ENCODE data around the gene SLC9A3.

DNA sequence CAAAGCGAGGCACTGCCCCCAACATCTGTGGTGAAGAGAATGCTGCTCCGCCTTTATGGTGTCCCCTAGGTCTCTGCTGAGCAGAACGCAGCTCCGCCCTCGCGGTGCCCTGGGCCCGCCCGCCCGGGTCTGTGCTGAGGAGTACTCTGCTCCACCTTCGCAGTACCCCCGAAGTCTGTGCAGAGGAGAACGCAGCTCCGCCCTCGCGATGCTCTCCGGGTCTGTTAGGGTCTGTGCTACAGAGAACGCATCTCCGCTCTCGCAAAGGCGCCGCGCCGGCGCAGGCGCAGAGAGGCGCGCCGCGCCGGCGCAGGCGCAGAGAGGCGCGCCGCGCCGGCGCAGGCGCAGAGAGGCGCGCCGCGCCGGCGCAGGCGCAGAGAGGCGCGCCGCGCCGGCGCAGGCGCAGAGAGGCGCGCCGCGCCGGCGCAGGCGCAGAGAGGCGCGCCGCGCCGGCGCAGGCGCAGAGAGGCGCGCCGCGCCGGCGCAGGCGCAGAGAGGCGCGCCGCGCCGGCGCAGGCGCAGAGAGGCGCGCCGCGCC lies 79.7 kb upstream of the PLEKHG4B start:
- PRO-cap, result no peak

DNA sequence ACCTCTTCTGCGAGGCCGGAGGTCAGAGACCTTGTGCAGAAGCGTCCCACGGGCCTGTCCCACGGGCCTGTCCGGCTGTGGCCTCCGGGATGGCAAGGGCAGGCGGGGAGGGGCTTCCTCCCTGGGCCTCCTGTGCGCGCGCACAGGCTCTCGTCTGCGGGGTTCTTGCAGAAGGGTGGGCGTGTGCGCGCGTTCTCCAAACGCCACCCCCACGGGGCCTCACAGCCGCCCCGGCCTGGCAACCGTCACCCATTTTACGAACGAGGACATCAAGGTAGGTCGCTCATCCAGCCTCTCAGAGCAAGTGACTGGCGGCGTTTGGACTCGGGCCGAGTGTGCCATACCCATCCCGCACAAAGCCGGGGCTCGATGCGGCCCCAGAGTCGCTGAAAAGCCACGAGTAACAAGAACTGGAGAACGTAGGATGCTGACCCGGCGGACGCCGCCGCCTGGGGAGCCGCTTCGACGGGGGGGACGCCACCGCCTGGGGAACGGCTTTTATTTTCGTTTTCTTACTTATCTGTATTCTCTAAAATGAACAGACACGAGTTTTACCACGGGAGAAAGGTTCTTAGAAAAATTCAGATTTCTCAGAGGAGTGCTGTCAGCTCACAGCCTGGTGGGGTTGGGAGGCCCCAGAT lies 995 bp downstream of the AHRR start:
- PRO-cap, result no peak

GRCh38 chr5:442139-442993 lies 610 bp upstream of the EXOC3 start:
- PRO-cap, result no peak

DNA sequence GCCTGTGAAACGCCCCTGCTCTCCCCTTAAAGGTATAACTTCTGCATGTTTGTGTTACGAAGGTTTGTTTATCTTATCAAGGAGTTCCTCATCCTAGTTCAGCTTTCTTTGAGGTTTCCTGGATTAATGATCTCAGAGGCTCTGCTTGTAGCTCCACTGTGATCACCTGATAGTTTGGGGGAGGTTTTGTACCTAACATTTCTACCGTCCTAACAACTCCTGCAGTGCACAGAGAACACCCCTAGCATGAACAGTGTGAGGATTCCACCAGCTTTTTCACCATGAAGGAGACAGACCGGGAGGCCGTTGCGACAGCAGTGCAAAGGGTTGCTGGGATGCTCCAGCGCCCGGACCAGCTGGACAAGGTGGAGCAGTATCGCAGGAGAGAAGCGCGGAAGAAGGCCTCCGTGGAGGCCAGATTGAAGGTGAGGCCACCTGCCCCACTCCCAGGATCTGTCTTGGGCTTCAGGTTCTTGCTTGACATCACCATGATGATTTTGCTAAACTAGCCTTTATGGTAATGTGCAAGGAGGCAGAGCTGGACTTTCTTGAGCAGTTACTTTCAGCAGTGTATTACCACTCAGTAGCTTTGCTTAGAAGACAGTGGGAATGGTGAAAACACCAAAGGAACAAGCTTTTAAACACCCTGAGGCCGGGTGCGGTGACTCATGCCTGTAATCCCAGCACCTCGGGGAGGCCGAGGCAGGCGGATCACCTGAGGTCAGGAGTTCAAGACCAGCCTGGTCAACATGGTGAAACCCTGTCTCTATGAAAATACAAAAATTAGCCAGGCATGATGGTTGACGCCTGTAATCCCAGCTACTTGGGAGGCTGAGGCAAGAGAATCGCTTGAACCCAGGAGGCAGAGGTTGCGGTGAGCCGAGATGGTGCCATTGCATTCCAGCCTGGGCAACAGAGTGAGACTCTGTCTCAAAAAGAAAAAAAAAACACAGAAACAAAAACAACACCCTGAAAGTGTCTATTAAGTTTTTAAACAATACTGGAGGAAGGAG lies 3.3 kb downstream of the EXOC3 start:
- PRO-cap, result no peak

- PRO-cap, result no peak
Observed at GRCh38 chr5:447228-447992, 4.4 kb downstream of the EXOC3 start.

- PRO-cap, result no peak
Observed at GRCh38 chr5:448088-448915, 5.3 kb downstream of the EXOC3 start.

- PRO-cap, result no peak
Observed at GRCh38 chr5:472028-472872, 29.3 kb downstream of the EXOC3 start.

DNA sequence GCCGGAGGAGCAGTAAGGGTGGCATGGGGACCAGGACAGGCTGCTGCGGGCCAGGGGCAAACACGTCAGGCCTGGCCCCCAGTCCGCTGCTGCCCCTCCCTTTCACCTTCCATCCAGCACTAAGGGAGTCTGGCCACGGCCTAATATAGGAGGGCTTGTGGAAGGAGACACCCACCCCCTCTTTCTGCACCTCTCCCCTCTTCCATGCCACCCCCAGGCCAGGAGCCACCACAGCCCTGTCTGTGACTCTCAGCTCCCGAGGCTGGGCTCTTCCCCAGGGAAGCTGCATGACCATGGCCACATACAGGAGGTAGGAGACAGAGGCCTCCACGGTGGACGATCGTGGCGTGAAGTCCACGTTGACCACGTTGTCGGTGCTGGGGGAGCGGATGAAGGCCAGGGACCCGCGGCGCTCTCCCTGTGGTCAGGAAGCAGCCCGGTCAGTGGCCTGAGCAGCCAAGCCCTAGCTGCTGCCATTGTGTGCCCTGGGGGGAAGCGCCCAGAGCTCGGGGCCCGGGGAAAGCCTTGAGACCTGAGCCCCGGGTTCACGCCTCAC lies 34.1 kb downstream of the EXOC3 start:
- PRO-cap, result no peak

DNA sequence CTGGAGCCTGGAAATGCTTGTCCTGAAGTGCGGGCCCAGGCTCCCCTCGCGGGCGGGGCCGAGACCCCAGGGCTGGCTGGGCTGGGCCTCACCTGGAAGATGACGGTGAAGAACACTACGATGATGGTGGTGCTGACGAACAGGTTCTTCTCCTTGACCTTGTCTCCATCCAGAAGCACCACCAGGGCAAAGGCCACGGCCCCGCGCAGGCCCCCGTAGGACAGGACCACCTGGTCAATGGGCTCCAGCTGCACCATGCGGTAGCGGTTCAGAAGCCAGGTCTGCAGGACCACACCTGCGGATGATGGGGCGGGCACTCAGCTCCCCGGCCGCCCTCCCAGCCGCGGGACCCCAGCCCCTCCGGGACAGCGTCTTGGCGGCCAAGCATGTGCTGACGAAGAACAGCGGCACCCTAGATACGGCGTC lies 39.5 kb downstream of the EXOC3 start:
- PRO-cap, result no peak

DNA sequence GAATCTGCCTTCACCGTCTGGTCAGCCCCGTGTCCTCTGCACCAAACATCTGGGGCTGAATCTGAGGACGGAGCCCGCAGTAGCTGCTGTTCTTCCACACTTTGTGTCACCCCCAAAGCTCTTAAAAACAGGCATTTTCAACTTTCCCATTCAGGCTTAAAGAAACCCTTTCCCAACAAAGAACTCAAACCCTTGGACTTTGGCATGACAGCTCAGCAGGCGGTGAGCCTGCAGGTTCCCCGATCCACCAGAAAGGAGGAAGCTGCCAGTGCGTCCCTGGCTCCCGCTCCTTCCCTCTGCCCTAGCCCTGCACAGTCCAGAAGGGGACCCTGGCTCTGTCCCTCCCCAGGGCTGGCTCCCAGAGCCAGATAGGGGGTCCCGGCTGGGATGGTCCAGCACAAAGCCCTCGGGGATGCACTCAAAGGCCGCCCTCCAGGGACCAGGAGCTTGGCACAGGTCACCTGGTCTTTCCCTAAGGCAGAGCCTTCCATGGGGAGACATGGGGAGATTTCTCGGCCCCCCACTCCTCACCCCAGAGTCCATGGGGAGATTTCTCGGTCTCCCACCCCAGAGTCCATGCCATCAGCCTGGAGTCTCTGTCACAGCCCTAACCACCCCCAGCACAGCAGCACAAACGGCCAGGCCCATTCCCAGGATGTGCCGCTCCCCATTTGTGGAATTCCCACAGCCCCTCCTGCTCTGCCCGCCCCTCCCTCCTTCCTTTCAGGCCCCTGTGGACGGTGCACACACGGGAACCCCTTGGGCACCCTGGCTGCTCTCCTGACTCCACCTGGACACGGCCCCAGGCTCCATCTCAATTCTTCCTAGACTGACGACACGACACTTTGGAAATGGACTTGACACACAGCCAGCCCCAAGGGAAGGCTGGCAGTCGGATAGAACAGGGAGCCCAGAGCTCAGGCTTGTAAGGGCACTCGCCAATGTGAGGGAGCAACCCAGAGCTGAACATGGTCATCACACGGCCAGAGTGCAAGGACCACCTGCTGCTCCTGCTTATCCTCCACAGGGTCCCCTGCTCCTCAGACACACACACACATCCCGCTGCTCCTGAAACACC lies 9.3 kb downstream of the SLC9A3 start:
- PRO-cap, result no peak

- PRO-cap, result no peak
Observed at GRCh38 chr5:524318-524729, at the start of gene SLC9A3. Gene SLC9A3 (minus strand): TSS chr5:524449.

DNA sequence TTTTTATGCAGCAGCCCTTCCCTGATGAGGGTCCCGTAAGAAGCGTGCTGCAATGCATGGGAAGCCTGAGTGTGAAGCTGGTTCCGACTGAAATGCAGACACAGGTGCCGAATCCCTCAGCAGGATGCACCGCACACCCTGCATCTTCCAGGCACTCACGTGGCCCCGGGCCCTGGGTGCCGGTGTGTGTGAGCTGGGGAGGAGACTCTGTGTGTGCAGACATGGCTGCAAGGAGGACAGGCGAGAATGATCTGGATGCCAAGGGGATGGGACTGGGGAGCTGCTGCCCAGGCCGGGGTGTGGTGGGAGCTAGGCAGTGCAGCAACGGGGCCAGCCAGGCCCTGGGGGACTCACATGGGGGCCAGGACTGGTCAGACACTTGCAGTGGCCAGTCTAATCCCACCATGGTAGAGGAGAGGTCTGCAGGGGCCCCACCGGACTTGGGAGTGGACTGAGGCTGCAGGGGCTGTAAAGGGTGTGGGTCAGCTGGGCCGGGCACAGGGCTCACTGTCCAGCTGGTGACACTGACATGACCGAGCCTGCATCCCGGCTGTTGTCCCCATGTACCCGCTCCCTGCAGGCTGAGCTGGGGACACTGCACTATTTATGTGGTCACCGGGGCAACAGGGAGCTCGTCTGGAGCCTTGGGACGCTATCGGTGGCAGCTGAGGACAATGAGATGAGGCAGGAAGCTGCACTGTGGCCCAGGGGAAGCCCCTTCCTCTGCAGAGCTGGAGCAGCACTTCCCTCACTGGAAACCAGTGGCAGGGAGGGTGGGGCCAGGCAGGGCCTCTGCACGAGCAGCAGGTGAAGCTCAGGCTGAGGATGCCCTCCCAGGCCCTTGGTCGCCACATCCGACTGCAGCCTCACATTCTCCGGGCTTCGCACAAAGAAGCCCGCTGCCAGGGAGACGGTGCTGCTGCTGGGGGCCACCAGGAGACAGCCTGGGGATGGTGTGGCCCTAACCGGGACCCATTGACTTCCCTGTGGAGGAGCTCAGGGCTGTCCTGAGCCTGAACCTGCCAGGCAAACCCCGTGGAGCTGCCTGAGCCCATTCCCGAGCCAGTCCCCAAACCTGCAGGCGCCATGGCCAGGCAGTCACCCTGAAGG lies 26.6 kb downstream of the ZDHHC11B start:
- PRO-cap, result no peak

DNA sequence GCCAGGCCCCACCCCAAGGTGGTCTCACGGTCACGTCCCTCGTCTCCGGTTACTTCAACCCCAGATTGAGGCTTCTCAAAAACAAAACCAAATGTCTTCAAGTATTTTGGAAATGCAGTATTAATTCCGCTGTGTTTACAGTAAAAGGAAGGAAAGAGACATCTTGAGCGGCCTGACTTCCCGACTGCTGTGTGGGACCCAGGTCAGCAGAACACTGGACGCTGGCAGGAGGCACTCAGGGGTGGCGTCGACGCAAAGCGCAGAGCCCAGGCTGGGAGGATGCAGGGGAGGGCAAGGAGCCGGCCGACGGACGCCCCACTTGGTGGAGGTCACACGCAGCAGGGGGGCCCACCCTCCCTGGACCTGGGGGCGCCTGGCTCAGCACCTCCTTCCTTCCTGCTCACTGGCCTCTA lies 19.8 kb downstream of the SLC12A7 start:
- PRO-cap, result no peak

- PRO-cap, result no peak
Observed at GRCh38 chr5:1503084-1504234, 20.3 kb downstream of the LPCAT1 start.

GRCh38 chr5:1522728-1523432 lies 880 bp downstream of the LPCAT1 start:
- PRO-cap, result no peak

DNA sequence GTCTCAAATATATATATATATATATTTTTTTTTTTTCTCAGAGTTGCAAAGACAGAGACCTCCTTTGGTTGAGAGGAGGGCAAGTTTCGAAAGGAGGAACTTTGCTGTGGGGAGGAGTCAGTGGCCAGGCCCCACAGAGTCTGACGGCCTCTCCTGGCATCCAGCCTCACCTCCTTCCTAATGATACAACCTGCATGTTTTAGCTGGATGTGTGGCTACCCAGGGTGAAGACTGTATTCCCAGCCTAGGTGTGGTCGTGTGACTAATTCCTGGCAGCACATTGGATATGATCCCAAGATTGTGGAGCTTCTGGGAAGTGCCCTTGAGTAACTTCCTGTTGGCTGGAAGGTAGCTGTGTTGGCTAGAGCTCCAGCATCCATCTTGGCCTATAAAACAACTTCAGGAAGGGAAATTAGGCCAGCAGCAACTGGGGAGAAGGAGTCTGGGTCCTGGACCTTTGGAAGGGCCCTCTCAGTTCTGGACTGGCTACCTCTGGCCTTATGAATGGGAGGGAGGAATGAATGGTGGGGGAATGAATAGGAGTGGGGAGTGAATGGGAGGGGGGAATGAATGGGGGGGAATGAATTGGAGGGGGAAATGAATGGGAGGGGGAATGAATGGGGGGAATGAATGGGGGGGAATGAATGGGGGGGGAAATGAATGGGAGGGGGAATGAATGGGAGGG lies 19.1 kb upstream of the LPCAT1 start:
- PRO-cap, result no peak

- PRO-cap, result bidirectional peak, plus-strand start at chr5:1594572, minus-strand start at chr5:1594487
Observed at GRCh38 chr5:1594121-1595089, 70.6 kb upstream of the LPCAT1 start.

DNA sequence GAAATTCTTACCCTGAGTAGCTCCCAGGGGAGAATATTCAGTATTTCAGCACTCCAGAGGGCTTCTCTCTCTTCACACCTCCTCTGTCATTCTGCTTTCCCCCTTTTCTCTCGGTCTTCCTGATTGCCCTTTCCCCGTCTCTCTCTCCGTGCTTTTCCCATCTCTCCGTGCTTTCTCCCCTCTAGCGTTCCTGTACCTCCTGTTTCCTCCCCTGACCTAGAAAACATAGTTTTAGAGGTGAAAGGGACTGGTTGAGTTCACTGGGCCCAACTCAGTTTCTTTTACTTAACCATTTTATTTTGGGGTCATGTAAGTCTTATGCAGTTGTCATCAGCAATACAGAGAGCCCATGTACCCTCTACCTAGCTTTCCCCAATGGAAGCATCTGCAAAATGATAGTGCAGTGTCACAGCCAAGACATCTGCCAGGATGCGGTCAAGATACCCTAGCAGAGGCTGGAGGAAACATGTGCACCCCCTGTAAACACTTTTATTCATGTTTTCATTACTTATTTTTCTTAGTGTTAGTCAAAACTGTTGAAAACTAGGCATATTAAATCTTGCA lies 76.6 kb upstream of the LPCAT1 start:
- PRO-cap, result unidirectional peak, minus-strand start at position 142 of the sequence

- PRO-cap, result no peak
Observed at GRCh38 chr5:1883618-1884082, 925 bp upstream of the IRX4 start.

- PRO-cap, result no peak
Observed at GRCh38 chr5:1946036-1946742, 63.5 kb upstream of the IRX4 start.

Data from osteocyte (in vitro differentiated cells).